Penis (tissue), 1 donor: ENCODE measurements around the genes TAPBP and CUTA.

GRCh38 chr6:33161304-33162092 is 30.8 kb downstream of the COL11A2 start:
- PRO-cap, result unidirectional peak, plus-strand start at chr6:33161646; unidirectional peak, plus-strand start at chr6:33161687; unidirectional peak, plus-strand start at chr6:33161743

DNA sequence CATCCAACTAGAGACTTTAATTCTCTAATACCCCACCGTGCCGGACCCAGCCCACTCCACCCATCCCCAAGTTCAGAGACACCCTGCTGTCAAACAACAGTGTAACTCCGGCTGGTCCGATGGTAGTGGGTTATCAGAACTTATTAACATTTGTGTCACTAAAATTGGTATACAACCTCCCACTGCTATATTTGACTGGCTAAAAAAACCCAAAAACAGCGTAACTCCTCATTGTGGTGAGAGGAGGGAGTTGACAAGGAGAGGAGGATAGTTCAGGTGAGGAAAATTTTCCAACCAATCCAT is 1.0 kb downstream of the RXRB start:
- PRO-cap, result no peak

- PRO-cap, result no peak
These were observed 868 bp downstream of the HSD17B8 start for GRCh38 chr6:33205159-33205886.

GRCh38 chr6:33207298-33207512 is 1.1 kb upstream of the RING1 start:
- PRO-cap, result no peak

GRCh38 chr6:33280363-33281240 is 3.7 kb downstream of the B3GALT4 start:
- PRO-cap, result no peak

DNA sequence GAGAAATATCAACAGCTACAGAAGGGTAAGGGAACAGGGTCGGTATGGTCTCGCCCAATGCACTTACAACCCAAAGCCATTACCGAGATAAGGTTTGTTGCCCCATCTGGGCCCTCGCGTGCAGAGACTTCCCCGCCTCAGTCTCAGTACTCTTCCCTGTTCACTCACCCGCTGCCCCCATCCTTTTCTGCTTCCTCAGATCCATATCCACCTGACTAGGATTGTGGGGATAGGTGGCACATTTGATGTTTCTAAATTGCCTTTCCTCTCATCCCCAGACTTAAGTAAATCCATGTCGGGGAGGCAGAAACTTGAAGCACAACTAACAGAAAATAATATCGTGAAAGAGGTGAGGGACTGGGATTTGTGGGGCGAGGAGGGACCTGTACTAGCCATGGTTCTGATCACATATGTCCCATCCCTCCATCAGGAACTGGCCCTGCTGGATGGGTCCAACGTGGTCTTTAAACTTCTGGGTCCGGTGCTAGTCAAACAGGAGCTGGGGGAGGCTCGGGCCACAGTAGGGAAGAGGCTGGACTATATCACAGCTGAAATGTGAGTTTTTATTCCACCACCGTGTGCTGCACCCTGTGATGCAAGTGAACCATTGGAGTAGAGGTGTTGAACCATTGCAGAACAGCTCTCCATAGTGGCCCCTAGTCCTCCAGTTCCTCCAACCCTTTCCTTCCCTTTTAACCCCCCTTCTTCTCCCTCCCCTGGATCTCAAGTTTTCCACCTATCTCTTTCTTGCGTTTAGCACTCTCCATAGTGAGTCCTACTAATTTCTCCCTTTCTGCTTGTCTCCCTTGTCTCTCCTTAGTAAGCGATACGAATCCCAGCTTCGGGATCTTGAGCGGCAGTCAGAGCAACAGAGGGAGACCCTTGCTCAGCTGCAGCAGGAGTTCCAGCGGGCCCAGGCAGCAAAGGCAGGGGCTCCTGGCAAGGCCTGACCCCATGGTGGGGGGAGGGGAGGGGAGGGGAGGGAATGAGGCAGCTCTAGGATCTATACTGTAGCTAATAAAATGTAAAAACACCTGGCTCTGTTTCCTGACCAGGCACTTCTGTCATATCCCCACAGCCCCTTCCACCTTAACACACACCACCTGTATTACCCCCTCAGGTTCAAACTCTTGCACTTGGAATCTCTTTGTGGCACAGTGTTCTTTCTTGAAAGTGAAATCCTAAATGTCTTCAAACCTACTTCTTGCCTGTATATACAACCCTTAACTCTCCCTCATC is 914 bp downstream of the PFDN6 start:
- PRO-cap, result no peak

- PRO-cap, result bidirectional peak, plus-strand start at chr6:33313831, minus-strand start at chr6:33314080
These were observed 238 bp downstream of the TAPBP start for GRCh38 chr6:33313727-33313953.

DNA sequence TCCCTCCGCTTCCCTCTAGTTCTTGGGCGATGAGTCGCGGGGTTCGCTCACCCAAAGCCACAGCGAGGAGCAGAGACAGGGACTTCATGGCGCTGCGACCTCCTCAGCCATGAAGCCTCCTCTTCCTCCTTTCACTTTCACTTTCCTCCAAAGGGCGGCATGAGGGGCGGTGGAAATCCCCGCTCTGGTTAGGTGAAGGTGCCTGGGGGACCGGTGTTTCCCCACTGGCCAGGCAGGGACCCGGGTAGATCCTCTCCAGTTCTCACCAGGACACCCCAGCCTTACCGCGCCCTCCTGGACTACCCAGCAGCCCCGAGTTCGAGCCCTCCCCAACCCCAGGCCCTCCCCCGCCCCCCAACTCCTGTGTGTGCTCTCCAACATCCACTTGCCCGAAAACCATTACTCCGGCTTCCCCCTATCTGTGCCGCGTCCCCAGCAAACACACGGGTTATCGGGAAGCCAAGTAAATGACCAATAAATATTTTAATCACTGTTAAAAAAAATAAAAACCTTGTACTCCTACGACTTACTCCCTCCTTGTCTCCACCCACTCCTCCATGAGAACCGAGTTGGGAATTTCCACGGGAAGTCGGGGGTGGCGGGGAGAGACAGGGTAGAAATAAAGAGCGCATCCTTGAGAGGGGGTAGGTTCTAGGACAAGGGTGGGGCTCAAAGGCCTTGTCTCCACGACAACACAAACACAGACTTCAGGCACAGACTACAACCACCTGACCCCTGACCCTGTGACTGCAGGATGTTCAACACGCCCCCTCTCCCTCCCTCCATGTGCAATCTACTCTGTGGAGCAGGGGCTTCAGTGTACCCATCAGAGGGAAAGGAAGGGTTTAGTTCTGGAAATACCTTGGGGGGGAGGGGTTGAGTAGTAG is at the start of gene TAPBP:
Gene TAPBP, minus strand, starts transcription at position 125 of the 887 bp plus-strand sequence.
- PRO-cap, result bidirectional peak, plus-strand start outside the sequence, minus-strand start at position 127 of the sequence; bidirectional peak, plus-strand start at position 224 of the sequence, minus-strand start at position 283 of the sequence; bidirectional peak, plus-strand start outside the sequence, minus-strand start at position 559 of the sequence

DNA sequence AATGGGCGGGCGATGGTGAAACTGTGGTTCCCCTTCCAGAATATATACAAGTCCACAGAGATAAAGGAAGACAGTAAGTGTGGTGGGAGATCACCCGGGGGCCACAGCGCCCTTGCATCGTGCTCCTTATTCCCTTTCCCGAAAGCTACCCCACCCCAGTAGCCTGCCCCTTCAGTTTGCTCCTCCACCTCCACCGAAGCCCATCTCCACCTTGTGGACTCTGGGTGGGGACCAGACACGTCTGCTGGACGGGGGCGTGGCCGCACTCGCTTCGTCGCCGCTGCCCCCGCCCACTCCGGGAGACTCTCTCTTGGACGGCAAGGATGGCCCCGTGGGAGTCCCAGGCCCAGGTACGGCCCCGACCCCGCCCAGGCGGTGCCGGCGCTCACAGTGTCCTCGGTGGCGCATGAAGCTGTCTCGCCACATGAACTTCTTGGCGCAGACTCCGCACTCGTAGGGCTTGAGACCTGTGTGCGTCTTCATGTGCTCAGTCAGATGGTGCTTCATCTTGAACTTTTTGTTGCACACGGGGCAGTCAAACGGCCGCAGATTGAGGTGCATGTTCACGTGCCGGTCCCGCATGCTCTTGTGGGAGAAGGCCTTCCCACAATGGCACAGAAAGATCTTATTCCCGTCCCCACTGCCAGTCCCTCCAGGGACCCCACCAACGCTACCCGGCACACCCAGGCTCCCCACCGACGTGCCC is 1.1 kb upstream of the TAPBP start:
- PRO-cap, result bidirectional peak, plus-strand start at position 73 of the sequence, minus-strand start outside the sequence; bidirectional peak, plus-strand start at position 423 of the sequence, minus-strand start at position 213 of the sequence

DNA sequence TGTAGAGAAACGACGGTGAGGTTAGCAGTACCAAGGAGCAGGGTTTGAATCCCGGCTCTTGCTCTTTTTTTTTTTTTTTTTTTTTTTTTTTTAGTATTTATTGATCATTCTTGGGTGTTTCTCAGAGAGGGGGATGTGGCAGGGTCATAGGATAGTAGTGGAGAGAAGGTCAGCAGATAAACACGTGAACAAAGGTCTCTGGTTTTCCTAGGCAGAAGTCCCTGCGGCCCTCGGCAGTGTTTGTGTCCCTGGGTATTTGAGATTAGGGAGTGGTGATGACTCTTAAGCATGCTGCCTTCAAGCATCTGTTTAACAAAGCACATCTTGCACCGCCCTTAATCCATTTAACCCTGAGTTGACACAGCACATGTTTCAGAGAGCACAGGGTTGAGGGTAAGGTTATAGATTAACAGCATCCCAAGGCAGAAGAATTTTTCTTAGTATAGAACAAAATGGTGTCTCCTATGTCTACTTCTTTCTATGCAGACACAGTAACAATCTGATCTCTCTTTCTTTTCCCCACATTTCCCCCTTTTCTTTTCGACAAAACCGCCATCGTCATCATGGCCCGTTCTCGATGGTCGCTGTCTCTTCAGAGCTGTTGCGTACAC is 28.3 kb upstream of the SMIM40 start:
- PRO-cap, result no peak

- PRO-cap, result no peak
These were observed 6.1 kb upstream of the PHF1 start for GRCh38 chr6:33404603-33405128.

DNA sequence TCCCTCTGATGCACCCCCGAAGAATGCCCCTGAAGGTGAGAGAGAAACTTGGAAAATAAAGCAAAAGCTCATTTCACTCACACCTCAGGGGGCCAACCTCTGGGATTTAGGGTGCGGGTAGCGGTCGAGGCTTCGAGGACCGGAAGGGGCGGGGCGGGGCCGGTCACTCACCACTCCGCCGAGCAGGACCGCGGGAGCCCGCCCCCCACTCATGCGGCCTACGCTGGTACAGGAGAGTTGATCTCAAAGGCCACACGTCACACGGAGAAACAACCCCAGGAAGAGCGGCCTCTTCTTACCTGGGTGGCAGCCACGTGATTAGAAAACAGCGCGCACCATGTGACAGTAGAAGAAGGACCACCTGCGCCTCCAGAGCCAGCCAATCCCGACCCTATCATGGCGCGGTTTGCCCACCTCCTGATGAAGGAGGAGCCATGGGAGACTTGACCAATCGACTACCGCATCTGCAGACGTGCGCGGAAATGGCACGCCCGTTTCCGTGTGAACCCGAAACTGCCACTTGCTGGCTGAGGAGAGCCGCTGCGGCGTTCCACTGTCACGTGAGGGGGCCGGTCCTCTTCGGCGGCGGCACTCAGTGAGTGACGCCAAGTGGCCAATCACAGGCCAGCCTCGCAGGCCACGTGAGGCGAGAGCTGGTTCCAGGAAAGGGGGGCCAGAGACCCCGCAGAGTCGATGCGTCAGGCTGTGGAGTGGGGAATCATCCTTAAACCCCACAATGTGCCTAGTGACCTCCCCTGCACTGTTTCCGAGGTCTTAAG is at the start of gene CUTA:
Gene CUTA, minus strand, starts transcription at position 320 of the 779 bp plus-strand sequence.
- PRO-cap, result bidirectional peak, plus-strand start at position 173 of the sequence, minus-strand start at position 100 of the sequence; bidirectional peak, plus-strand start at position 257 of the sequence, minus-strand start at position 270 of the sequence; unidirectional peak, minus-strand start at position 316 of the sequence; bidirectional peak, plus-strand start at position 727 of the sequence, minus-strand start at position 384 of the sequence

DNA sequence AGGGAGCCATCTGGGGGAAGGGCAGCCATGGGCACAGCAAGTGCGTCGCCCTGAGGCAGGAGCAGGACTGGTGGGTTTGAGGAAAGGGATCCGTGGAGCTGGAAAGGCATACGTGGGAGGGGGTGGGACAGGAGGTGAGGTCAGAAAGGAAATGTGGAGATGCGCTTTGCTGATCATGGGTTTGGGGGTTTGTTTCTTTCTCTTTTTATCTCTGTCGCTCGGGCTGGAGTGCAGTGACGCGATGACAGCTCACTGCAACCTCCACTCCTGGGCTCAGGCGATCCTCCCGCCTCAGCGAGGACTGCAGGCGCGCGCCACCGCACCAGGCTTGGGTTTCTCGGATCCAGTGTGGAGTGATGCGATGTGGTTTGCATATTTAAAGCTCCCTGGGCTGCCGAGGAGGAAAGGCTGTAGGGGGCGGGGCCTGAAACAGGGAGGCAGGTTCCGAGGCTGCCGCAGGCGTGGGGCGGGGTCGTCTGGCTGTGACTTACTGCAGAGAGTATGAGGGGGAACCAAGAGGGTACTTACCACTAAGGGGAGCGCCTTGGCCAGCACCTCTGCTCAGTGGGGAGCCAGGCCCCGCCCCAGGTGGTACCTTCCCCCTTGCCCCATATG is 12.5 kb upstream of the BAK1 start:
- PRO-cap, result no peak

GRCh38 chr6:33624115-33624646 is 3.1 kb downstream of the ITPR3 start:
- PRO-cap, result no peak

GRCh38 chr6:33656779-33657247 is 35.7 kb downstream of the ITPR3 start:
- PRO-cap, result no peak

- PRO-cap, result no peak
These were observed 26.9 kb downstream of the UQCC2 start for GRCh38 chr6:33684561-33685103.

DNA sequence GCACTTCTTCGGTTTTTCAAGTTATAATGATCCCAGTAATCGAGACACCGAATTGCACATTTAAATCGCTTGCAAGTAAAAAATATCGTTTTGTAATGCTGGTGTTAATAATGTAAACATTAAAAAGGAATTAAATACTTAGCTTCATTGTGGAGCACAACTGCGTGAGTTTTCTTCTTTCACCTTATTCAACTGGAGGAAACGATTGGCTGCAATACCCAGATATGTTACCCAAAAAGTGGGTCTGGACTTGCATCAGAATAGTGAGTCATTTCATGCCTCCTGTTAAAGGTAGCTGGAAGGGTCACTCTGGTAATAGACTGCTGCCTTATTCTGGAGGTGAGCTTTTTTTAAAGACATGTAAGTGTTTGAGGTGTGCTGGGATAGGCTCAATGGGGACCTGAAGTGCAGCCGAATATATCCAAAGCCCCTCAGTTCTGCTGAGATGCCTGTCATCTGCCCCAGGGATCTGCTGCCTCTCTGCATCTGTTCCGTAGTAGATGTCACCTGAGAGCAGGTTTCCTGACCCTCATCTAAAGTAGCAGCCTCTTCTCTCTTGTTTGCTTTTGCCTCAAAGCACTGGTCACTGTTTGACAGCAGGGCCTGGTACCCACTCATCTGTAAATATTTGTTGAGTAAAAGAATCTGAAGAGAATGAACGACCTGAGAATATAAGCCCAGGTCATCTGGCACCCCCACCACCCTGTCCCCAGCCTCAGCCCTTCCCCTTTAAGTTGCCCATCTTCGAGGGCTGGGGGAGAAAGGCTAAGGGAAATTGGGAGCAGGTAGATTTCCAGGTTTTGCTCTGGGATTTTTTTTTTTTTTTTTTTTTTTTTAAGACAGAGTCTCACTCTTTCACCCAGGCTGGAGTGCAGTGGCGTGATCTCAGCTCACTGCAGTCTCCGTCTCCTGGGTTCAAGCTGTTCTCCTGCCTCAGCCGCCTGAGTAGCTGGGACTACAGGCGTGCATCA is 5.6 kb upstream of the UQCC2 start:
- PRO-cap, result no peak

DNA sequence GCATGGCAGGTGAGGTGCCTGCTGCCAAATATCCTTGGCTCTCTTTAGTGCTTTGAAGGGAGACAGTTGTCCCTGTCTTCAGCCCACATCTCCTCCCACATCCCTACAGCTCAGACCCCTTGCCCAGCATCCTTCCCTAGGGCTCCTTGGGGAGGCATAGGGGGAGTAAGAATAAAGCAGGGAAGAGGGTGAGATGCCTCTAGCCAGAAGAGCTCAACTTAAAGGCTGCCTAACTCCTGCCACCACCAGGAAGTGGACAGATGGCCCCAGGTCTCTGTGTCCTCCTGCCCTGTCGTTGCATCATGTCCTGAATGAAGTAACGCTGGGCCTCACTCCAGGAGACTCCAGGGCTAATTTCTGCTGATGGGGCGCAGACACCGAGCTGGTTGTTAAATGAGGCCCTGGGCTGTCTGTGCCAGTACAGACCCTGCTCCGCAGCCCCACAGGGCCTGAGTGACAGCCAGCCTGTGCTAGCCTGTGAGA is 6.6 kb downstream of the IP6K3 start:
- PRO-cap, result no peak

DNA sequence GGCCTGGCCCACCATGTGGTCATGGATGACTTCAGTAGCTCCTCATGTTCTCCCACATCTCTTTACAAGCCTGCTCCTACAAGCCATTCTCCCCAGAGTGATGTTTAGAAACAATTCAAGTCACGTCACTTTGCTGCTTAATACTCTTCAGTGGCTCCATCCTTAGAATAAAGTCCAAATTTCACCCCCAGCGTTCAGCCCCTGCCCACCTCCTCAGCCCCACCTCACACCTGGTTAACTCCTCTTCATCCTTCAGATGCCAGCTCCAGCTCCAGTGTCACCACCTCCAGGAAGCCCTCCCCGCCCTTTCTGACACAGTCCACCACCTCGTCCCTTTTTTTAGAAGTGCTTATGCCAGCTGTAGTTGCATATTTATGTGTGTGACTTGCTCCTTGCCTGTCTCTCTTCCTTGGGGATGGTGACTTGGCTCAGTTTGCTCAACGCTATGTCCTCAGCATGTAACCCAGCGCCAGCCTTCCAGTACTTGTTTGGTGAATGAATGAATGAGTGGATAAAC is 3.5 kb upstream of the IP6K3 start:
- PRO-cap, result no peak

DNA sequence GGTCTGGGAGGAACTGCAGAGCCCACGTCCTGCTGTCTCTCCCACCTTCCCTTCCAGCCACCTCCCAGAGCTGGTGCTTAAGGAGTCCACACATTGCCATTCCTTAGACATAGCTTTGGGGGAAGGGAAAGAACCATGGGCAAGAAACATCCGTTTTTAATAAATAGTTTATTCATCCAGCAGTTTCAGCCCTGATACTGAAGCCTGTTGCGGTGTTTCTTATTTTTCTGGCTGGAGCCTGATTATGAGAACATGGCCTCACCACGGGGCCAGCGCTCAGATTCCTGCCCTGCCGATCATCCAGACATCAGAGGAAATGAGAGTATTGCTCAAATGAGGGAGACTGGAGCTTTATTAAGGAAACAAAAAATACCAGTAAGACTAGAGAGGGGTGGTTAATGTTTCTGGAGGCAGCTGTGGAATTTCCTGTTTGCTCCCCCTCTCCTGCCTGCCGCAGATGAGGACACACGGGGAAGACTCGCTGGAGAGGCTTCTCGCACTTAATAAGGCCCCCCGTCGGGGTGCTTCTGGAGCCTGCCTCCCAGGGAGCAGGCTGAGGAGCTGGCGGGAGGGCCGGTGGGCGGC is 17.8 kb downstream of the LEMD2 start:
- PRO-cap, result no peak